NT2/D1 (cell line): ENCODE results near the genes SPEM2 and SPEM3.

- RRBS, 2 experiments: no CpG with 5 or more reads among the region's 11 CpGs
Measured at GRCh38 chr17:7416096-7416529, 4.0 kb upstream of the SPEM1 start.

DNA sequence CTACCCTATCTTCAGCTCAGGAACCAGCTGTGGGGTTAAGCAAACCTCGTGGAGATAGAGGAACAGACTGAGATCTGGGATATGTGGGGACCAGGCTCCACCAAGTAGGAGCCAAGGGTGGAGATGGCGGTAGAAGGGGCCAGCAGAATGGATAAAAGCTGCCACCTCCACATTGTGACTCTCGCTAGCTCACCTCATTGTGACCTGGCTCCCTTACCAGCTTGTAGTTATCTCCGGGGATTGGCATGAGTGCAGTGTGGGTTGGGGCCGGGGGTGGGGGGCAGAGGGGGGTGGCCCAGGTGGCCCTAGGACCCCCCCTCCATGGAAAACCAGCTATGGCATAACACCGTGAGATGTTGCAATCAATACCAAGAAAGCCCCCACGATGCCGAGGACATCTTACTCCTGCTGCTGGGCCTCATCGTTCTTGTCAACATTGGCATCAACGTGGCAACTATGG, at the start of gene SPEM2:
SPEM2 (plus strand) TSS at position 249 of the 460 bp plus-strand sequence.
- RRBS, 2 experiments: no CpG with 5 or more reads among the region's 10 CpGs

DNA sequence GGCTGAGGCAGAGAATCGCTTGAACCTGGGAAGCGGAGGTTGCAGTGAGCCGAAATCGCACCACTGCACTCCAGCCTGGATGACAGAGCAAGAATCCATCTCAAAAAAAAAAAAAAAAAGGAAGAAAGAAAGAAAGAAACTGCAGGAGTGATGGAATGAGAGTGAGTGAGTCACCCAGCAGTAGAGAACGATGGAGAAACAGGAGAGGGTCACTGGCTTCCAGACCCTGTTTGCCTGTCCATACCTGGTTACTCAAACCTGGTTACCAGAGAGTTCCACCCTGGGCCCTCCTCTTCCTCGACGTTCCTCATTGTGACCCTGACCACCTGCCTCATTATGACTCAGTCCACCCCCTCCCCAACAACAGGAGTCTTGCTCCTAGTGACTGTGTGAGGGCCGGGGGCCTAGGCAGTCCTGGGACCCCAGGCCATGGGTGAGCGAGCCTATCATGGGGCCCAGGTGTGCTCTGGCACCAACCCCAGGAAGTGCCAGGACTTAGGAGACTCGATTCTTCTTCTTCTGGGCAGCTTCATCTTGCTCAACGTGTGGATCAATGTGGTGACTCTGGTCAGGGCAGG, at the start of gene SPEM3:
SPEM3 (plus strand) TSS at position 384 of the 578 bp plus-strand sequence.
- RRBS, 2 experiments: no CpG with 5 or more reads among the region's 11 CpGs

DNA sequence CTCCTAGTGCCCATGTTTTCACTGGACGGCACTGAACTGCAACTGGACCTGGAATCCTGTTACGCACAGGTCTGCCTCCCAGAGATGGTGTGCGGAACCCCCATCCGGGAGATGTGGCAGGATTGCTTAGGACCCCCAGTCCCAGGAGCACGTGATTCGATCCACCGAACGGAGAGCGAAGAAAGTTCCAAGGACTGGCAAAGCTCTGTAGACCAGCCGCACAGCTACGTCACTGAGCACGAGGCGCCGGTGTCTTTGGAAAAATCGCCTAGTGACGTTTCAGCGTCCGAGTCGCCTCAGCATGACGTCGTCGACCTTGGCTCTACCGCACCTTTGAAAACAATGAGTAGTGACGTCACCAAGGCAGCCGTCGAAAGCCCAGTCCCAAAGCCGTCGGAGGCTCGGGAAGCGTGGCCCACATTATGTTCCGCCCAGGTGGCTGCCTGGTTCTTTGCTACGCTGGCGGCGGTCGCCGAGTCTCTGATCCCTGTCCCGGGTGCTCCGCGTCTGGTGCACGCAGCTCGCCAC, 1.2 kb downstream of the TMEM102 start:
- RRBS, 2 experiments: 39% methylated on average over 2 of the region's 41 CpGs; no CpG with 5 or more reads in 1 of the 2 experiments

- RRBS, 2 experiments: no CpG with 5 or more reads among the region's 27 CpGs
Measured at GRCh38 chr17:7500582-7501849, 19.8 kb downstream of the SLC35G6 start.

DNA sequence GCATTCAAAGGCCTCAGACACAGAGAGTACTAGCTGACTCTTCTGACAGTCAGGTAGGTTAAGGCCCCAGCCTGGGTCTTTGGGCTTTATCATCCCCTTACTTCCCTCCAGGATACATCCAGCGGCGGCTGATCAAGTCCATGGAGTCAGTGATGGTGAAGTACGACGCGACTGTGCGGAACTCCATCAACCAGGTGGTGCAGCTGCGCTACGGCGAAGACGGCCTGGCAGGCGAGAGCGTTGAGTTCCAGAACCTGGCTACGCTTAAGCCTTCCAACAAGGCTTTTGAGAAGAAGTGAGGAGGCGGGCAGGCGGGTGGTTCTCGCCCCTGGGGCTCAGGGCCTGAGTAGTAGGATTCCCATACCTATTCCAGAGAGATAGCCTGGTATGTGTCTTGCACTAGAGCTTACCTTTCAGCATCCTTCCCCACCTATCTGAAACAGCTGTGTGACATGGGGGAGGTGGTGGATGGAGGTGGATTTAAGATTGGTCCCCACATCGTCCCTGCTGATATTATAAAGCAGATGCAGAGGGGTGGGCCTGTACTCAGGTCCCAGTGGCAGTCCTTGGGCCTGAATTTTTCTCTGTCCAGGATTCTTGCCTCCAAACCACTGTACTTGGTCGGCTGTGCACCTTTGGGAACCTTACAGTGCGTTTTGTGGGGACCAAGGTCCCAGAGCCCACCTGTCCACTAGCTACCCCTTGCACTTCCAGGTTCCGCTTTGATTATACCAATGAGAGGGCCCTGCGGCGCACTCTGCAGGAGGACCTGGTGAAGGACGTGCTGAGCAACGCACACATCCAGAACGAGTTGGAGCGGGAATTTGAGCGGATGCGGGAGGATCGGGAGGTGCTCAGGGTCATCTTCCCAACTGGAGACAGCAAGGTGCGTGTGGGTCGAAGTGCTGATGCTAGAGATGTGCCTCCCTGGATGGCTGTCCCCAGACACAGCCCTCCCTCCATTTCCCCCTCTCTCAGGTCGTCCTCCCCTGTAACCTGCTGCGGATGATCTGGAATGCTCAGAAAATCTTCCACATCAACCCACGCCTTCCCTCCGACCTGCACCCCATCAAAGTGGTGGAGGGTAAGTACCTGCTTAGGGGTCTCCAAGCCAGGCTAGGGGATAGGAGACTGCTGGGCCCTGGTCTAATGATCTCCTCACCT, 21.5 kb downstream of the SLC35G6 start:
- RRBS, 2 experiments: no CpG with 5 or more reads among the region's 35 CpGs

DNA sequence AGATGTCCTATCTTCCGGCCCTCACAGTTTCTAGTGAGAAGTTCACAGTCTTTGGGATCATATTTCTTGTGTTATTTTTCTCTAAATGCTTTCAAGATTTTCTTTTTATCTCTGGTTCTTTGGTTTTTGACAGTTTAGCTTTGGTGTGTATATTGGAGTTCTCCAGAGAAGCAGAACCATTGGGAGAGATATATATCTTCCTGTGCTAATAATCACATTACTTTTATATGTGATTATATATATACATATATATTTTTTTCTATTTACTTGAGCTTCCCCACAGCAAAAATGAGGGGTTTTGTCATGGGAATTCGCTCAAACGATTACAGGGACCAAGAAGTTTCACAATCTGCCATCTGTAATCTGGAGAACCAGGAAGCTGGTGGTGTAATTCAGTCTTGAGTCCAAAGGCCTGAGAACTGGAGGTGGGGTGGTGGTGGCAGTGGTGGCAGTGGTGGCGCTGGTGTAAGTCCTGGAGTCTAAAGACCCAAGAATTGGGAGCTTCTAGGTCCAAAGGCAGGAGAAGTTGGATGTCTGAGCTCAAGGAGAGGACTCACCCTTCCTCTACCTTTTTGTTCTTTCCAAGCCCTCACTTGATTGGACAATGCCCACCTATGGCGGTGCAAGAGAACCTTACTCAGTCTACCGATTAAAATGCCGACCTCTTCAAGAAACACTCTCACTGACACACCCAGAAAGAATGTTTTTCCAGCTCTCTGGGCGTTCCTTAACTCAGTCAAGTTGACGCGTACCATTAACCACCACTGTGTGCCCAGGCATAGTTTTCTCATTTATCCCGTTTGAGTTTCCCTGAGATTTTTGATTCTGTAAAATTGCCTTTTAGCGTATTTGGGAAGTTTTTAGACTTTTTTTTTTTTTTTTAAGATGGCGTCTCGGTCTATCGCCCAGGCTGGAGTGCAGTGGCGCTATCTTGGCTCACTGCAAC, 32.9 kb upstream of the TNFSF12 start:
- RRBS, 2 experiments: no CpG with 5 or more reads among the region's 16 CpGs

GRCh38 chr17:7578482-7579034, 880 bp upstream of the CD68 start:
- RRBS, 2 experiments: no CpG with 5 or more reads among the region's 3 CpGs

GRCh38 chr17:7582651-7583201, 926 bp upstream of the MPDU1 start:
- RRBS, 2 experiments: 93% methylated on average over 1 of the region's 30 CpGs

- RRBS, 2 experiments: no CpG with 5 or more reads among the region's 14 CpGs
Measured at GRCh38 chr17:7613727-7614341, 863 bp downstream of the FXR2 start.

GRCh38 chr17:7836218-7837315, 2.5 kb downstream of the KDM6B start:
- RRBS, 2 experiments: under 1 to 2% methylated on average over 15 to 20 of the region's 49 CpGs

DNA sequence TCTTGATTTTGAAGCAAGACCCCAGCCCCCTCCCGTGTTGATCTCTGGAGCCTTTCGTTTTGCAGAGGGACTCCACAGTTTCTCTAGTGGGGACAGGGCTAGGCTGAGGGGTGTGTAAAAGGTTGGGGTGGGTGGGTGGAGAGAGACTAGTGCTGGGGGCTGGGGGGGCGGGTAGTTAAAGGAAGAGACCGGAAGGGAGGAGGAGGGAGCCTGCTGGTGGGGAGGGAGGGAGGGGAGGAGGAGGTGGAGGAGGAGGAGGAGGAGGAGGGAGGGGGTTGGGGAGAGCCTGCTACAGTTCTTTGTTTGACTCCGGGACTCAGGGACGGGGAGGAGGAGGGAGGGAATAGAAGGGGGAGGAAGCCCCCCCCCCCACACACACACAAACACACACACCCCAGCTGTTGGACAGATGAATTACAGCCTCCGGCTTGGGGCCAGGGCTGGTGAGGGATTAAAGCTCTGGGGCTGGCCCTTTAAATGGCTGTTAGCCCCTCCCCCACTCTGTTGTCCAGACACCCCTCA, 4.1 kb downstream of the KDM6B start:
- RRBS, 2 experiments: no CpG with 5 or more reads among the region's 7 CpGs

GRCh38 chr17:7882414-7883140, 6.0 kb upstream of the CHD3 start:
- RRBS, 2 experiments: no CpG with 5 or more reads among the region's 5 CpGs

GRCh38 chr17:7887084-7887992, 1.3 kb upstream of the CHD3 start:
- RRBS, 2 experiments: 0% methylated on average over 2 of the region's 32 CpGs; no CpG with 5 or more reads in 1 of the 2 experiments

DNA sequence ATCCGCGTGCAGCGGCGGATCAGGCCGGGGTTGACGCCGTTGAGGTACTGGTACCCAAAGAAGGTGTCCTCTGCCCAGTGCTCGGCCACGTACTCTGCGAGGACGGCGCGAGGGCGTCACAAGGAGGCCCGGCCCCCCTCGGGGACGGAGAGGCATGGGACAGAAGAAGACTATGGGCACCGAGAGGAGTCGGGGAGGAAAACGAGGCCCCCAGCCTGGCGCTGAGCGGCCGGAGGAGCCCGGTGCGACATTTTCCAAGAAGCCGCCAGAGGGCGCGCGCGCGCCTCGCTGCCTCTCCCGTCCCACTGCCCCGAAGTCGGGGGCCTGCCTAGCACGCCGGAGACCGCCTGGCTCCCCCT, 7.7 kb downstream of the ALOX12B start:
- RRBS, 2 experiments: 2 to 3% methylated on average over 3 to 27 of the region's 38 CpGs

DNA sequence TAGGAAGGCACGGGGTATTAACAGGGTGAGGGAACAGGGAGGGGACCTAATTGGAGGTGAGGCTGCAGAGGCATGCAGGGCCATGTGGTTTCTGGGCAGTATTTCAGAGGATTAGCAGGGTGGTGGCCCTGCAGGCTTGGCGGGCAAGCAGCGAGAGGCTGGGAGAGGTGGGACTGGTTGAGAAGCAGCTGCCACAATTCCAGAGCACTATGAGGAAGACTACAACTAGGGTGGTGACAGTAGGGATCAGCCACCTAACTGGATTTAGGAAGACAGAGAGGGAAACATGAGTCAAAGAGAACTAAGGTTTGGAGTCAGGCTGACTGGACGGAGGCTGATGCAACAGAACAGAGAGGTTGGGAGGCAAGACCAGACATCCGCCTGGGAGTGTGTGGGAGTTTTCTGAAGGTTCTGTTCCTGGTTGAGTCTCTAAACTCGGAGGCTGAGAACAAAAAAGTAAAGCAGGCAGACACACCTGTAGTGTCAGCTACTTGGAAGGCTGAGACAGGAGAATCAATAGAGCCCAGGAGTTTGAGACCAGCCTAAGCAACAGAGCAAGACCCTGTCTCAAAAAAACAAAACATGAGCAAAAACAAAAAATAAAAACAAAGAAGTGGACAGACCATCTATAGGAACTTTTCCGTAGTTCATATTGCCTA, 12.2 kb downstream of the ALOXE3 start:
- RRBS, 2 experiments: no CpG with 5 or more reads among the region's 7 CpGs

GRCh38 chr17:8120060-8121254, 2.1 kb upstream of the ALOXE3 start:
- RRBS, 2 experiments: no CpG with 5 or more reads among the region's 53 CpGs

GRCh38 chr17:8151246-8152307, 627 bp downstream of the PER1 start:
- RRBS, 2 experiments: 3% methylated on average over 12 to 14 of the region's 65 CpGs

- RRBS, 2 experiments: no CpG with 5 or more reads among the region's 6 CpGs
Measured at GRCh38 chr17:8154761-8154965, 2.5 kb upstream of the PER1 start.